AG08470 (cell line): ENCODE measurements around a stretch of chr10.

DNA sequence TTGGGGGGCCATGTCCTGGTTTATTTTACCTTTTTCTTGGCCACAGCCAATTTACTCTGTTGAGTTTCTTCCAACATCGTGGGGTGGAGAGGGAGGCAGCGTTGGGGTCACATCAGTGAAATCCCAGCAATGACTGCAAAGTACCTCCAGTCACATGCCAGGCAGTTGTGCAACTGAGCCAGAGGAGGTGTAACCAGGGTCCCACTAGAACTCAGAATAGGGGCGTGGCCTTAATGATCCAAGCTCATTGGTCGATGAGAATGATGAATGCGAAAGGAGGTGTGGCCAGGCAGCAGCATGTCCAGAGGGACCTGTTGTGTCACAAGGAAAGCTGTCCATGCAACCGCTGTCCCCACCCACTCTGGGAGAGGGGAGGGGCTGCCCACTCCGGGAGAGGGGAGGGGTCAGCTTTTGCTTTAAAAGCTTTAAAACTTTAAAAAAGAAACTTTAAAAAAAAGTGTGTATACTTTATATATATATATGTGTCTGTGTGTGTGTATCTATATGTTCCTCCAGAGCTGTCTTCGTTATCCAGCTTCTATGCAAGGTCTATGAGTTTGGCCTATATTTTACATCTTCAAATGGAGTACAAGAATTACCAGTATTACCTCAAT is 25.3 kb upstream of the MTPAP start:
- RRBS: no CpG with 5 or more reads among the region's 8 CpGs

DNA sequence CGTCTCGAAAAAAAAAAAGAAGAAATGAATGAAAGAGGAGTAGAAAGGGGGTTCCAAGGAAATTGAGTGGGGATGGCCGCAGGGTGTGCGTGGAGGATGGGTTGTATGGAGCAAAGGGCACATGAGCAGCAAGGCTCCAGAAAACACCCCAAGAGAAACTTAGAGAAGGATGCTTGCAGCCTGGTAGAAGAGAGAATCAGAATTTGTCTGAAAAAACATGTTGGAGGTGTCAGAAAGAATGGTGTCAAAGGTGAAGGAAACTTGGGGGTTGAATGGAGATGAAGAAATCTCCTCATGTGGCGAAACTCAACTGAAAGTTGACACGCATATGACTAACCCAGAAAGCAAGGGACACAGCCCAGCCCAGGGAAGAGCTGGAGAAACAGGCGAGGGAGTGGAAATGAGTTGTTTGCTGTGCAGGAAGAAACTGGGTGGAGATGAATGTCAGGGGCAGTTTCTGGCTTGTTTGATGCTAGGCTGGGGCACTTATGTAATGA is 57.1 kb downstream of the MAP3K8 start:
- RRBS: no CpG with 5 or more reads among the region's 7 CpGs

DNA sequence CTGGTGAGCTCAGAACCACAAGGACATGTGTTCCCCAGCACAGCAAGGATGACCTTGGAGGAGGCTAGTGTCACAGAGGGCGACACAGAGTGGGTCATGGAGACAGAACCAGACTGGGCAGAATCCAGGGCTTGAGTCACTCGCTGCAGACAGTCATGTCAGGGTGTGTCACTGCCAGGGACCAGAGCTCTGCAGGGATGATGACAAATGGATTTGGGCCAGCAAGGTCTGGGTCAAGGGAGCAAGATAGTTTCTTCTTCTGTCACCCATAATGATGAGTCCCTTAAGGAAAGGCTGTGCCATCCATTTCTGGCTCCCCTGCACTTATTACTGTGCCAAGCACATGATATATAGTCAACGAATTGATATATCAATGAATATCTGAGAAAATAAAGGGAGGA is 60.3 kb downstream of the MAP3K8 start:
- RRBS: no CpG with 5 or more reads among the region's 3 CpGs

DNA sequence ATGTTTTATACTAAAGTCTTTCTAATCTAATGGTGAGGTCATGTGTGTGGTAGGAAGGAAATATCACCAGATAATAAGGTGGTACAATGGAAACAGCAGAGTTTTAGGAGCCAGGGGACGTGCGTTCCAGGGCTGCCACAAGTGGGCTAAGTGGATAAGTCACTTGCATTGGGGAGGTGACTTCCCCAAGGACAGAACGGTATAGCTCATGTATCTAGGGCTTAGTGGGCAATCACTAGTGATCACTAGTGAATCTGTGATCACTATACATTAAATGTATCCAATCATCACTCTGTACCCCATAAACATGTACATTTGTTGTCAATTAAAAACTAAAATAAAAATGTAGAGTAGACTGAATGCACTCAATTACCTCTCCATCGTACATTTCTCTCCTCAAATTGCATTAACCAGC is 15.1 kb upstream of the LYZL2 start:
- RRBS: no CpG with 5 or more reads among the region's 4 CpGs

GRCh38 chr10:30652127-30652326 is 22.5 kb upstream of the LYZL2 start:
- RRBS: no CpG with 5 or more reads among the region's 2 CpGs

GRCh38 chr10:30736829-30737414 is 107.4 kb upstream of the LYZL2 start:
- RRBS: no CpG with 5 or more reads among the region's 7 CpGs

- RRBS: no CpG with 5 or more reads among the region's 13 CpGs
Observed at GRCh38 chr10:30747506-30748141, 118.1 kb upstream of the LYZL2 start.

DNA sequence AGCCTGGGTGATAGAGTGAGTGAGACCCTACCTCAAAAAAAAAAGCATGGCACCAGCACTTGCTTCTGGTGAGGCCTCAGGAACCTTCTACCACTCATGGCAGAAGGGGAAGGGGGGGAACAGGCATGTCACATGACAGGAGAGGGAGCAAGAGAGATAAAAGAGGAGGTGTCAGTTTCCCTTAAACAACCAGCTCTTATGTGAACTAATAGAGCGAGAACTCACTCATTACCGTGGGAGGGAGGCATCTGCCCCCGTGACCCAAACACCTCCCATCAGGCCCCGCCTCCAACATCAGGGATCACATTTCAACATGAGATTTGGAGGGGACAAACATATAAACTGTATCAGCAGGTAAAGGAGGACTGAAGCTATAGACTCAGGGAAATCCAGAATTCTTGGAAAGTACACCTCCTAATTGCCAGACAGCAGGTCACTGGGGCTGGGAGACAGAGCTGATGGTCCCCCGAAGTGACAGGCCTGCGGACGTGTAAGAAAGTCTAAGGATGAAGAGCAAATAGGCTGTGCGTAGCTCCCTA is 186.6 kb upstream of the LYZL2 start:
- RRBS: no CpG with 5 or more reads among the region's 8 CpGs

GRCh38 chr10:30985524-30985895 is 46.2 kb downstream of the ZNF438 start:
- RRBS: no CpG with 5 or more reads among the region's 1 CpG

DNA sequence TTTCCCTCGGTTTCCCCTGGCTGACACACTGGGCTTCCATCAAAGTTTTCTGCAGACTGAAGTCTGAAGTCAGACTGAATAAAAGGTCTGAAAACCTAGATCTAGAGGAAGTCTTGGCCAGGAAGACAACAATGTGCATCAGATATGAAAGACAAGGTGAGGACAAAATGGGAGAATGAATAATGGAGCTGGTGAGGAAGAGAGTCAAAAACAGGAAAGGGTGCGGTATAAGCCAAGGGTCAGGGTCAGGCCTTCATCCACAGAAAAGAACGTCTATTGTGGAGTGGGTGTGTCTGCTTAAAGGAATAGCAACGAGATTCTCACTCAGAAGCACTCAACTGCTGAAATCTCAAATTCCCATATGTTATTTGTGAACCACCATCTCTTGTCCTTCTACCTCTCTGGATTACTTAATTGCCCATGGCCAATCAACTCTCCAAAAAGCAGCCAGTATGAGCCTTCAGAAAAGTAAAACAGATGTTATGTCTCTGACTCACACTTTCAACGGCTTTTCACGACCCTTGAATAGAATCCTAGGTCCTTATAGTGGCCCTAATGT is 20.2 kb downstream of the ZNF438 start:
- RRBS: no CpG with 5 or more reads among the region's 6 CpGs

DNA sequence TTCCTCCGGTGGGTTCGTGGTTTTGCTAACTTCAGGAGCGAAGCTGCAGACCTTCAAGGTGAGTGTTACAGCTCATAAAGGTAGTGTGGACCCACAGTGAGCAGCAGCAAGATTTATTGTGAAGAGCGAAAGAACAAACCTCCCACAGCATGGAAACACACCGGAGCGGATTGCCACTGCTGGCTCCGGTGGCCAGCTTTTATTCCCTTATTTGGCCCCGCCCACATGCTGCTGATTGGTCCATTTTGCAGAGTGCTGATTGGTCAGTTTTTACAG is 268.1 kb downstream of the ZEB1 start:
- RRBS: no CpG with 5 or more reads among the region's 8 CpGs

- RRBS: no CpG with 5 or more reads among the region's 14 CpGs
Observed at GRCh38 chr10:31678013-31678584, 250.5 kb downstream of the ARHGAP12 start.

- RRBS: no CpG with 5 or more reads among the region's 15 CpGs
Observed at GRCh38 chr10:31707351-31708509, 220.9 kb downstream of the ARHGAP12 start.

- RRBS: no CpG with 5 or more reads among the region's 8 CpGs
Observed at GRCh38 chr10:32005295-32005699, 50.9 kb downstream of the KIF5B start.

DNA sequence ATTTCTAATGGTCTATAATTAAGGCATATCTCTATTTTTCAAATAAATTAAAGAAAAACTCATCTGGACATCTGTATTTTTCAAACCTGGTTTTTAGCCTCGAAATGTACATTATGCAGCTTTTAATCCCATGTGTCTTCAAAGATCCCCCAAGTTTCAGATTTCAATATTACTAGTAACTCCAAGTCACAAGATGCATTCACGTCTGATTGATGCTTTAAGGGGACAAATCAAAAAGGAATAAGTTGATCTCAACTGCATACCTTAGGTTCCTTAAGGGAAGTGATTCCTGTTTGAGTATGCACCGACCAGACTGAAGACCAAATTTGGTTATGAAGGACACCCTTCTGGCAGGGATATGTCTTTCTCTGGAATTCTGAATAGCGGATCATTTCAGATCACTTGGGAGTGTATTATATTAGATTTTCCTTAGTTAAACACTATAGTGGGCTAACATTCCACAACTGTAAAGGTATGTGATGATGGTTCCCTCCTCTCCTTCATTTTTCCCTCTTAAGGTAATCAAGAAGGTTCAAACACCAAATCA is 4.3 kb downstream of the KIF5B start:
- RRBS: no CpG with 5 or more reads among the region's 4 CpGs

DNA sequence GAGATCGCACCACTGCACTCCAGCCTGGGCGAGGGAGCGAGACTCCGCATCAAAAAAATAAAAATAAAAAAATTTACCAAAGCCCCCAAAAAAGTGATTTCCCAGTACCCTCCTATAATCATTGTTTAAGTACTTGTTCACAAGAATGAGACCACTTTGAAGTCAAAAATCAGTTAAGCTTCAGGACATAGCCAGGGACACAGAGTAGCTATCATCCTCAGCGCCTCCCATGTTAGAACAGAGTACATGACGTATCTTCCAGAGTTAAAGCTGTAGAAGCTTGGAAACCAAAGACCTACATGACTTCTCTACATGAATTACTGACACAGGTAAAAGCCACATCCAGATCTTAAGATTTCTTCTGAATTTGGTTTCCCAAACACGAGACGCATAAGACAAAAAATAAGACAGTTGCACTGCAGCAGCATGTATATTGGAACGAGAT is 10.0 kb upstream of the EPC1 start:
- RRBS: no CpG with 5 or more reads among the region's 9 CpGs

DNA sequence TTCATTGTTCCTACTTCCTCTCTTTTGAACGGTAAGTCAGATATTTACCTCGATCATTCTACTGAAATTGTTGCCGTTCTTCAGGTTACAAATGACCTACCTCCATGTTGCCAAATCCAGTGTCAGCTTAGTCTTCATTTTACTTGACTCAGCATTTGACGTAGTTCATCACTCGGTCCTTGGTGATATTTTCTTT is 1.1 kb downstream of the CCDC7 start:
- RRBS: no CpG with 5 or more reads among the region's 5 CpGs

DNA sequence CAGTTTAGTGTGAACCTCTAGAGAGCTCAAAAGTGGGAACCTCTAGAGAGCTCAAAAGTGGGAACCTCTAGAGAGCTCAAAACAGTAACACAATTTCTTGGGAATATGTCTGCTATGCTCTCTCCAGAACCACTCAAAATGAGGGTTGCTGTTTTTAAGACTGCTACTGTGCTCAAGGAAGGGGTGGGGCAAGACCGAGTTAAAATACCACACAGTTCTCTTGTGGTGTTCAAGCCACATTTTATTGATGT is 13.3 kb downstream of the CCDC7 start:
- RRBS: no CpG with 5 or more reads among the region's 1 CpG

DNA sequence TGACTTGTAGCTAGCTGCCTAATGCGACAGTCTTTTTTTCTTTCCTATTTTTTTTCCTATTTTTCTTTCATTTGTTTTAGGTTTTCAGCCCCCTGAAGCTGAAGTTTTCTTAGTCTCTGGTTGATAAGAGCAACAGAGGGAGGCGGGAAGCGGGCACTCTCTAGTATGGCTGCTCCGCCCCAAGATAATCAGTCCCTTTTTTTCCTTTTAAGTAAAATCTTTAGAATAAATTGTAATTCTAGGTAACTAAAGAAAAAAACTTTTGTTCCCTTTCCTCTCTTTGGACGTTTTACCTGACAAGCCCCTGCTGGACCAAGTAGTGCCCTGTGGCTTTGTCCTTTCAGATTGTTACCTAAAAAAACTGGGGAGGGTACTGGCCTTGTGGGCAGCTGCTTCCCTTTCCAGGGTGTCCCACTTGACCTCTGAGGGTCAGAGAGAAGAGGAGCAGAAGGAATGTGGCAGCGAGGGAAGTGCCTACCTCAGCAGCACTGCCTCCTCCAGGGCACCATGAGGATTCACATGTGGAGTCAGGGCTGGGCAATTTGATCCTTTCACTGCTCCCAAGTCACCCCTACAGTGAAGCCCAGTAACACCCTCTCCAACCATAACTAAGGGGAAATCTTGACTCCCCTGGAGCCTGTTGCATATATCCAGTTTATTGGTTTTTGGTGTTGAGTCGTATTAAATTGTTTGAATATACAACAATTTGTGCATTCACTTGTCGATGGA is 64.7 kb downstream of the ITGB1 start:
- RRBS: no CpG with 5 or more reads among the region's 8 CpGs

DNA sequence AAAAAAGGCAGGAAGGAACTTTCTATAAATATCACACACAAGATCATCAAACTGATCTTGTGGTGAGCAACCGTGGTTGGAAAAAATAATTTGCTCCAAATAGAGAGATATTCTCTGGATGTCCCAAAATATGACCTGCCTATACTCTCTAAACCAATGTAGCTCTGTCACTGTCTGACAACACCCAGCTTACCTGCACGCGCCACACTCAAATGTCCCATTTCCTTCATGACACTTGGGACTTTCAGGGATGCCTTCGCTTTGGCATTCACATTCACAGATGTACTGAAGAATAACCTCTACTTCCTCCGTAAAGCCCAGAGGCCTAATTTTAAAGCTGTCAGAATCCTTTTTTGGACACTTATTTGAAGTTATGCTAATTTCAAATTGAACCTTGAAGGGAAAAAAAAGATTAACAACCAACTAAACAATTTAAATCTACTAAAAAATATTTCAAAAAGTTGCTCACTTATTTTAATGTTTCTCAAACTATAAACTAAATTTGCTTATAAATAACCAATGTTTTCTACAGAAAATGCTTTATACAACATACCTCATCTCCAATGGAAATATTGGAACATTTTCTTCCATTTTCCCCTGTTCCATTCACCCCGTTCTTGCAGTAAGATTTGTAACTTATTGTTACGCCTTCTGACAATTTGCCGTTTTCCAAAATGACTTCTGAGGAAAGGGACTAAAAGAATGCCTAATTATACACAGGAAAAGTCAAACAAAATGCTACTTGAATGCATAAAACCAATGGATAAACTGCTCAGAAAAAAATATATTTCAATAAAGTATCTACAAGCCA is 38.1 kb downstream of the ITGB1 start:
- RRBS: no CpG with 5 or more reads among the region's 8 CpGs